ENCODE measurements around the genes SOHLH2, SERTM1 and RFXAP.

DNA sequence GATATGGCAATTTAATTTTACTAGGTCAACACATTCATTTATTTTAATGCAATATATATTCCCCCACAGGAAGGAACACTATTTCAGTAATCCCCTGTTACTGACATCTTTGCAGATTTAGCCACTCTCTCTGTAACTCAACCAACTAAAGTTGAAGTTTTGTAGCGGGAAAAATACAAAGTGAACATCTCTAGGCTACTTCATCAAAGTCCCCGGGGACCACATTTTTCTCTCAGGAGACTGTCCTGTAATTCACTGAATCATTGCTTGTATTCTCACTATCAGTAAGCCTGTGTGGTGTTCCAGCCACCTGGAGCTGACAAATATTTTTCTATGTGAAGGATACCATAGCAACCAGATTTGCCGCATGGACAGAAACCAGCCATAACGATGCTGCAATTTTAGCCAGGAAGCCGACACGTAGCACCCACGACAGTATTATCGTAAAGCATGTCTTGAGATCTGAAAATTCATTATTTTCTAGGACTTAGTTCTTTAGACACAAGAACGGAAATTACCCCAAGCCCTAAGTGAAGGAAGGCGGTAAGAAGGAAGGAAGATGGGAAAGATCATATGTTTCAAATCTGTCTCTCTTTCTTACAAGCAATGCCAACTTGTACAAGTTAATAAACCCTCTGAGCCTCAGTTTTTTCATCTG, 90.2 kb downstream of the STARD13 start:
- RRBS = no CpG with 5 or more reads among the region's 10 CpGs

GRCh38 chr13:33199144-33199369, 86.5 kb downstream of the STARD13 start:
- RRBS = no CpG with 5 or more reads among the region's 1 CpG

DNA sequence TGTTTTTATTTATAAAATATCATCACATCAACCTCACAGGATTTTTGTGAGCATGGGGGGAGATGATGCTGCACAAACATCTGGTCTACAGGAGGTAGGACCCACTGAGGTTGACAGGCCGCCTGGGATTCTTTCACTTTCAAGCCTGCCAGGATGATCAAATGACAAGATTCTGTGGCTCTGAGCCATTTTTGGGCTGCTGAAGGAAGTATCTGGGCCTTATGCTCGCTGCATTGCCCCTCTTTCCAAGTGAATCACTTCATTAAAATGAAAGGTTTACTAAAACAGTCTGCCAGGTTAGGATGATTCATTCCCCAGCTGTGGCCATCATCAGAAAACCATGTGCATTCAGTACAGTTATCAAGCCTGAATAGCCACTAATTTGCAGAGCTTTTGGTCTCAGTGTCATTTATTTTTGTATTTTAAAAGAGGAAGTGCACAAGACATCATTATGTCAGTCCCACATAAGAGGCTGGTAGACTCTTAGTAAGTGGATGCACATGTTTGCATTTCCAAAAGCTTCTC, 34.4 kb downstream of the STARD13 start:
- RRBS = no CpG with 5 or more reads among the region's 2 CpGs

GRCh38 chr13:33281875-33282600, 3.5 kb downstream of the STARD13 start:
- RRBS = no CpG with 5 or more reads among the region's 3 CpGs

GRCh38 chr13:33283746-33284753, 1.5 kb downstream of the STARD13 start:
- RRBS = no CpG with 5 or more reads among the region's 8 CpGs

DNA sequence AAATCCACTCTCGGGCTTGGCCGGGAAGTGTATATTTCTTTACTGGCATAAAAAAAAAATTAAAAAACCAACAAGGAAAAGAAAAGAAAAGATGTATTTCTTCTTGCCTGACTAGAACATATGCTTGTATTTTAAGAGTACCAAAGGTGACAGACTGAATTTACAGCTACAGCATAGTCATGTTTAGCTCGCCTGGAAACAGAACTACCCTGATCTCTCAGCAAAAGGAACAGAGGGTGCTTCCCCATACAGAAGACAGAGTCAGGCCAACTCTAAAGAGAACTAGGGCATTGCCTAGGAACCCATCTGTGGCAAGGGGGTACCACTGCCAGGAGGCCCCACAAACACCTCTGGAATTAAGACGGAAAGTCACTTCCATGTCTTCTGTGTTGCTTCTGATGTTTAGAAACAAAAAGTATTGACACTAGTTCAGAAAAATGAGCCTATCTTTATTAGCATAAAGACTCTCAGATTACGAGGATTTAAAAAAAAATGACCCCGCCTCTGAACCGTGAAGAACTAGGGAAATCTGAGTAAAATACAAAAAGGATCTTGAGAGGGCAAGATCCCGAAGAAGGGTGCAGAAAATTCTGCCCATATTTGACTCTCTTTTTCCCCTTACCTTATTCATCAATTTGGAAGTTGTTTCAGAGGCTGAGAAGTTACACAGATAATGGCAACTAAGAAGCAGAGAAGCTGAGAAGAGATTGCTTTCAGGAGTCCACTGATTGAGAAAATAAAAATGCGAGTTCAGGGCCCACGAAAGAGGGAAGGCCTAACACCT, 252.3 kb upstream of the STARD13 start:
- RRBS = no CpG with 5 or more reads among the region's 10 CpGs

- RRBS = 0% methylated on average over 3 of the region's 79 CpGs
Observed at GRCh38 chr13:33541875-33543118, 256.7 kb upstream of the STARD13 start.

DNA sequence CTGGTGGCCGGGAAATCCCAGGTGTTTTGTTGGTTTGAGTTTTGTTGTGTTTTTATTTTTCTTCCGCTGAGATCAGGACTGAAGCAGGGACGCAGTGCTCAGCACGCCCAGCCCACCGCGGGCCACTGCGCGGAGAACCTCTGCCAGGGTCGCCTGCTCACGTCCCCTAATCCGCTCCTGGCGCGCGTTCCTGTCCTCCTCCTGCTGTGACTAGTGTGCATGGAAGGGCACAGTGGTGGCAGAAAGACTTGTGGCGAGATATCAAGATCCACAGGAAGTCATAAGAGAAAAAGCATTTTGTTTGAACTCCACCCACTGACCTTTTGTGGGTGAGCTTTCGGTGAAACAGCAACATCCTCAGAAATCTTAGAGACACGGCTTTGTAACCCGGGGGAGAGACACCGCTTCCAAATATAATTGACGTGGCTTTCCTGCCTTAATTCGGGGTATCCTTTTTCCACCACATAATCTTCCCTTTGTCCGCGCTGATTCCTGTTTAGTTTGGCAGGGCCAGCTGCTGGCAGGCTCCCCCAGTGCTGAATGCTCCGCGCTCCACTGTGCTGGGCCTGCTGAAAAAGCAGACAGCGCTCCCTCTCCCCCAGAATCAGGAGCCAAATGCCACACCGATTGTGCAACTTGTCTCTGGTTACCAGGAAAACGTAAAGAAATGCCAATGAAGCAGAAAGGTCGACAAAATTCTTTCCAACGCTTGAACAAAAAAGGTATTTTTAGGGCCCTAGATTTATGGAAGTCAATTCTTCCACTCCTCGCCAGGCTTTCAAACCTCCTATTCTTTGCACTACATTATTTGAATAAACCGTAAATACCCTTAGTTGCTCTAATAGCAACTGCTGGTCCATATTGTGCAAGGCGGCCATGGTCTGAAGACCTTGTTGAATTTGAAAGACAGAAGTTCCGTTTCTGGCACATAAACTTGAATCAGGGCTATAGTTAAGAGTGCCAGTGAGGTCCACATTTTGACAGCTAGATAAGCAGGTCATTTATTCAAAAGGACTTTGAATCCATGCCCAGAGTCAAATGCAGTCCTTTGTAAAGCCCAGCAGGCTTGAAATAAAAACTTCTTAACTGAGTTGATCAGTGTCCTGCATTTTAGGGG, 206.9 kb upstream of the RFC3 start:
- RRBS = no CpG with 5 or more reads among the region's 34 CpGs

- RRBS = no CpG with 5 or more reads among the region's 6 CpGs
Observed at GRCh38 chr13:33832710-33833446, 14.9 kb downstream of the RFC3 start.

DNA sequence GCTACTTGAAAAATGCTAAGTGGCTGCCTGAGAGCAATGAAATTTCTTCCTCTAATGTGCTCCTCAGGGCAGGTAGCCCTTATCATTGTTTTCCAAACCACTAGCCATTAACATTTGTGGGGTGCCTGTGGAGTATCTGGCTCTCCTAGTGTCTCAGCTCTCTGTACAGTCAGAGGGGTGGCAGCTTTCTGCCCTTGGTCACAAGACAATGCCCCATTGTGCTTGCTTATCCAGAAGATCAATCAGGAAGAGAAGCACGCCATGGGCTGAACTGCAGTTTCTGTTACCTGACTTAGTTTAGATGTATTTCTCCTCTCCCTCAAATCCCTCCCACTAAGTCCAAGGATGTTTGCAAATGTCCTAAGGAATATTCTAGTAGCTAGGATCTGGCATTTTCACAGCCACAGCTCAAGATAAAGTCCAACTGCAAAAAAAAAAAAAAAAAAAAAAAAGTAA, 119.8 kb downstream of the RFC3 start:
- RRBS = no CpG with 5 or more reads among the region's 1 CpG

DNA sequence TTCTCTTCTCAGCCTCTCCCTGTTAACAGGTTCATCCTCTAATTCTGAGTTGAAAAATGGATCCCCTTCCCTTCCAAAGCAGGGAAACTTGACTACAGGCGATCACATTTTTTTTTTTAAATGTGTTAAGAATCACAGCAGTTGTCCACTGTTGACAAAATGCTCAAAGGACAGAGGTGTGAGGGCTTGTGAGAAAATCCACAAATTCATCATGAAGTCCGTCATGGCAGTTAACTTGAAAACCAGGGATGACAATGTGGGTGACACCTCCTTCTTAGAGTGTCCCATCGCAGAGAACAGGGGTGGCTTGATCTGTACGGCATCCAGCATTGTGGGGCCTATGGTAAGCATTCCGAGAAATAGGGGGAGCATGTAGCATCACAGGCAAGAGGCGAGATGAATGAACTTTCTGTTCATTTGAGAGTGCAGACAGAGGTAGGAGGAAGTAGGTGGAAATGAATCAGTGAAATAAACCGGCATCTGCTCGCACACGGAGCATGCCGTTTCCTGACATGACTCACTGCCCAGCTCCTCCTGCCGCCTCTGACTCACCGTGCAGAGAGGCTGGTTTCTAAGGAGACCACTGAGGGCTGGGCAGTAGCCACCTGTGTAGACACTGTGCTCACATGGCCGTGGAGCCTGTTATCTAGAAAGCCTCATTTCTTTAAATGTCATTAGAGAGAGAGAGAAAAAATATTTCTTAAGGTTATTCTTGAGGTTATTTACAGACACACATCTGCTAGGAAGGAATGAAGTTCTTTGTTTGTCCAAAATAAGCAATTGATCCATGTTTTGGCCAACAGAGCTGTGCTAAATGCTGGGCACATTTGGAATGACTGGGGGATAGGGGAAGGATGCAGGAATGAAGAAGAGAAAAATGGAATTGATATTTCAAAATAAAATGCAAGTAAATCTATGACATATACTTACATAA, 339.0 kb downstream of the RFC3 start:
- RRBS = no CpG with 5 or more reads among the region's 13 CpGs

- RRBS = 88% methylated on average over 20 of the region's 69 CpGs
Observed at GRCh38 chr13:35470443-35471638, 5.6 kb downstream of the MAB21L1 start.

DNA sequence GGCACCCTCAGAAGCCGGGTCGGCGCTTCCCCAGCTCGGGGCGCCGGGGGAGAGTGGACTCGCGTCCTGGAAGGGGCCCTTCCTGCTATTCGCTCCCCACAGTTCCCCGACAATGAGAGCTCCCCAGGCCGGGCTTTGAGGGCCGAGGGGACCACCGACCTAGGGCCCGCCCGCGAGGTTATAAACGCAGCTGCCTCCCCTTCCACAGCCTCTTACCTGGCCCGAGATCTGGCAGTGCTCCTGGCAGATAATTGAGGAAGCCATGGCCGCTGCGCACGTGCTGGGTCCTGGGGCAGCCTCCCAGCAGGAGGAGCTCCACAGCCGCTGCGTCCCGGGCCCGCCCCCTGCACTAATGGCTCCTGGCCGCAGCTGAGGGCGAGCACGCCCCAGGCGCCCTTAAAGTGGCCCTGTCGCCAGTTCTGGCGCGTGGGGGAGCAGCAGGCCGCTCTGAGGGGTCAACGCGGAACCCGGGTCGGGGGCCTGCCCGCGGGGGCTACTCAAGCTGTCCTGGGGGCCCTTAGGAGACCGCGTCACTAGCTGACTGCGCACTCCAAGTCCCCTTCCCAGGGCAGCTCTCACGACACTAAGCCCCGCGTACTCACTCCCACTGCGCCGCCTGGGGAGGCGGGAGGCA, at the start of gene SOHLH2:
TSS of gene SOHLH2 (minus strand) at position 294 of the 634 bp plus-strand sequence.
- RRBS = no CpG with 5 or more reads among the region's 48 CpGs

DNA sequence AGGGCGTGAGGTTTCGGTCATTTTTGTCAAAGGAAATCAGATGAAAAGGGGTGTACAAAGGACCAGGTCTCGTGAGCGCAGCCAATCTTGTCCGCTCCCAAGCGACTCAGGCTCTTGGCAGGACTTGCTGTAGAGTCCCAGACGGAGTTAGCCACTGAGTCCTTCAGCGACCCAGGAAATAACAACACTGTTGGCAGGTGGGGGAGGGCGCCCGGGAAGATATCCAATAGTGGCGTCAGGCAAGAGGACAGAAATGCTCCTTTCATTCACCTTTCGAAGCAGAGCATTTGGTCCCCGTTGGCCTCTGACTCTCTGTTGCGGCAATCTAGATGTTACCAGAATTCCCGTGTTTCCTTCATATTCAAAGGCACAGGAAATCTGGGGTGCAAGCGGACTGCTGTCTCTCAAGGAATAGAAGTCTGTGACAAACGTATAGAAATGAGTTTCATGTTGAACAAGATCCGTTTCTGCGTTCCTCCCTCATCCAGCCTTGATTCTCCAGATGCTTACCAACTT, 1.7 kb upstream of the CCNA1 start:
- RRBS = no CpG with 5 or more reads among the region's 19 CpGs

DNA sequence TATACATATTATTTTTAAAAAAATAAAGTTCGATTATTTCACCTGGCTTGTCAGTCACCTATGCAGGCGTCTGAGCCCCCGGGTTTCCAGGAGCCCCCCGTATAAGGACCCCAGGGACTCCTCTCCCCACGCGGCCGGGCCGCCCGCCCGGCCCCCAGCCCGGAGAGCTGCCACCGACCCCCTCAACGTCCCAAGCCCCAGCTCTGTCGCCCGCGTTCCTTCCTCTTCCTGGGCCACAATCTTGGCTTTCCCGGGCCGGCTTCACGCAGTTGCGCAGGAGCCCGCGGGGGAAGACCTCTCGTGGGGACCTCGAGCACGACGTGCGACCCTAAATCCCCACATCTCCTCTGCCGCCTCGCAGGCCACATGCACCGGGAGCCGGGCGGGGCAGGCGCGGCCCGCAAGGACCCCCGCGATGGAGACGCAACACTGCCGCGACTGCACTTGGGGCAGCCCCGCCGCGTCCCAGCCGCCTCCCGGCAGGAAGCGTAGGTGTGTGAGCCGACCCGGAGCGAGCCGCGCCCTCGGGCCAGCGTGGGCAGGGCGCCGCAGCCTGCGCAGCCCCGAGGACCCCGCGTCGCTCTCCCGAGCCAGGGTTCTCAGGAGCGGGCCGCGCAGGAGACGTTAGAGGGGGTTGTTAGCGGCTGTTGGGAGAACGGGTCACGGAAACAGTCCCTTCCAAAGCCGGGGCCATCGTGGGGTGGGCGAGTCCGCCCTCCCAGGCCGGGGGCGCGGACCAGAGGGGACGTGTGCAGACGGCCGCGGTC, 827 bp upstream of the CCNA1 start:
- RRBS = 20% methylated on average over 32 of the region's 79 CpGs

- RRBS = no CpG with 5 or more reads among the region's 5 CpGs
Observed at GRCh38 chr13:36543518-36544110, 111.3 kb downstream of the CCNA1 start.

DNA sequence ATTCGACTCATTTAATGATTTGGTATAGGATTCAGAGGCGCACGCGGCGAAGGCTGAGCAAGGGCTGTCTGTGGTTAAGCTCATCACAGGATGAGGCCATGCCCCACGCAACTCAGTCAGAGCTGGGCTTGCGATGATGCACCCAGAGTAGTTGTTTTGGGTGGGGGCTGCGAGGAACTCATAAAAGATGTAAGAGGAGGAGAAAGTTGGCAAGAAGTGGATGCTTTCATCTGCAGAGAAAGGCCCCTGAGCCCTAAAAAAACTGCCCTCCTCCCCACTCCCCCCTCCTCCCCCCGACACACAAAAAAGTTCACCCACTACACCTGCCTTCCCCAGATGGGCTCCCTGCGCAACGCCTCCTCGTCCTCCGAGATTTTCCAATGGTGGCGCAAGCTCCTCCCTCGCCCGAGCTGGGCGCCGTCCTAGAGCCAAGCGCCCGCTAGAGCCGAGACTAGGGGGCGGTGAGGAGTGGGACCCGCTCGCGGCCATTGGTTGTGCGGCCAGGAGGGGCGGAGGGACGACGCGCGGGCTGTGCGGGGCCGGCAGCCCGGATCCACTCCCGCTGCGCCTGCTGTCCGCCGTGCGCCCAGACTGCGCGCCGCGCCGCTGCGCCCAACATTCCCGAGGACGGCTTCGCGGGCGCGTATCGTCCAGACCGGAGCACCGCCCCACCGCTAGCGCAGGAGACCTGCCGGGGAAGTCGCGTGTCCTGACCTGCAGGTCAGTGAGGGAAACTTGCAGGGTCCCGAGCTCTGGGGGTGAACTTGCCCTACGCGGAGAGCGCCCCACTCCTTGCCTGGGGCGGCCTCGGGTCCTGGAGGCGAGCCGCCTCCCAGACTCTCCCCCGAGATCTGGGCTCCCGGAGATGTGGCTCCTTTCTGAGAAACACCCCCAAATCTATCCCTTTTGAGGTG, at the start of gene SERTM1:
TSS of gene SERTM1 (plus strand) at position 556 of the 914 bp plus-strand sequence.
- RRBS = 3% methylated on average over 17 of the region's 69 CpGs

DNA sequence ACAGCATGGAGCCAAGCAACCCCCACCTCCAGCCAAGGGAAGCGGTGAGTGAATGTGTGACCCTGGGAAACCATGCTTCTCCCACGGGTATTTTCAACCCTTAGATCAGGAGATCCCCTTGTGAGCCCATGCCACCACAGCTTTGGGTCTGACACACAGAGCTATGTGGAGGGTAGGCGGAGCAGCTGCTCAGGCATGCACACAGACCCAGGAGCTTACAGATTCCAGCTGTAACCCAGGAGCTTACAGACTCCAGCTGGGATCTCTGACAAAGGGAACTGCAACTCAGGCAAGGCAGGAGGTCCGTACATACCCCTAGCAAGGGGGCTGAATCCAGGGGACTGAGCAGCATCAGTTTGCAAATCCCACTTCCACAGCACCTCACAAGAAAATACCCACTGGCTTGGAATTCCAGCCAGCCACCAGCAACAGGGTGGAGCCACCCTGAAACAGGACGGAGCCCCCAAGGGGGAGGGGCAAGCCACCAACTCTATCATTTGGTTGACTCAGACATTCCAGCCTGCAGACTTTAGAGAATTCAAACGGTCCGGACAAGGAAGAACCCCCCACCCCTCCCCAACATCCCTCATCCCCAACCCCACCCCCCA, 40.8 kb upstream of the RFXAP start:
- RRBS = no CpG with 5 or more reads among the region's 7 CpGs

- RRBS = no CpG with 5 or more reads among the region's 2 CpGs
Observed at GRCh38 chr13:36798158-36798500, 20.9 kb upstream of the RFXAP start.

- RRBS = 1% methylated on average over 42 of the region's 89 CpGs
Observed at GRCh38 chr13:36818701-36819871, at the start of gene RFXAP. TSS of gene RFXAP (plus strand) at chr13:36819222.